GM12878 (cell line): ENCODE data around the gene OR6C76.

DNA sequence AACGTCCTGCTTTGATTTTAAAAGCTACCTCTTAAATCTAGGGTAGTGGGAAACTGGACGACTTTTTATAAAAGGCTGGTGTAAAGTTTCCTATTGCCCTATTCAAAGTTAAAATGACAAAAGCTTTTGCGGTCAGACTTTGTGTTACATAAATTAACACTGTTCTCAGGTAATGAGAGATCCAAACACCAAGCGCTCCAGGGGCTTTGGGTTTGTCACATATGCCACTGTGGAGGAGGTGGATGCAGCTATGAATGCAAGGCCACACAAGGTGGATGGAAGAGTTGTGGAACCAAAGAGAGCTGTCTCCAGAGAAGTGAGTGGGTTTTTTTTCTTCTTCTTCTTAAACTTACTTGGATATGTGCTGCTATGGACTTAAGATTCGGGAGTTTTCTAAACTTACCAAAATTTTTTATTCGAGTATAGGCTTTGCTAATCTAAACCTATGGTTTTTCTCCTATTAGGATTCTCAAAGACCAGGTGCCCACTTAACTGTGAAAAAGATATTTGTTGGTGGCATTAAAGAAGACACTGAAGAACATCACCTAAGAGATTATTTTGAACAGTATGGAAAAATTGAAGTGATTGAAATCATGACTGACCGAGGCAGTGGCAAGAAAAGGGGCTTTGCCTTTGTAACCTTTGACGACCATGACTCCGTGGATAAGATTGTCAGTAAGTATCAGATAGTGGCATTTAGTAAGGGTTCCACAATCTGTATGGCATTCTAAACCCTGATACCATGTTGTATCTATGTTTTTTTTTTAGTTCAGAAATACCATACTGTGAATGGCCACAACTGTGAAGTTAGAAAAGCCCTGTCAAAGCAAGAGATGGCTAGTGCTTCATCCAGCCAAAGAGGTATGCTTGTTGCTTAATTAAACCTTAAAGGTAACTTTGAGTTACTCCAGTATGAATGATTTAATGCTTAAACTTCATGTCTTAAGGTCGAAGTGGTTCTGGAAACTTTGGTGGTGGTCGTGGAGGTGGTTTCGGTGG is 1.4 kb downstream of the HNRNPA1 start:
- RAMPAGE, long total RNA = no peak
- RRBS, 2 experiments = no CpG with 5 or more reads among the region's 12 CpGs
CAGE:
- cytosol, long polyA minus RNA = no peak
- cytosol, long polyA plus RNA = no peak
- long polyA plus RNA = no peak
- nucleolus, long total RNA = start-site peak on the plus strand centred at position 154 of the sequence, 9 bp wide, 17 reads
- nucleus, long polyA plus RNA = no peak
- nucleus, long total RNA = no peak

DNA sequence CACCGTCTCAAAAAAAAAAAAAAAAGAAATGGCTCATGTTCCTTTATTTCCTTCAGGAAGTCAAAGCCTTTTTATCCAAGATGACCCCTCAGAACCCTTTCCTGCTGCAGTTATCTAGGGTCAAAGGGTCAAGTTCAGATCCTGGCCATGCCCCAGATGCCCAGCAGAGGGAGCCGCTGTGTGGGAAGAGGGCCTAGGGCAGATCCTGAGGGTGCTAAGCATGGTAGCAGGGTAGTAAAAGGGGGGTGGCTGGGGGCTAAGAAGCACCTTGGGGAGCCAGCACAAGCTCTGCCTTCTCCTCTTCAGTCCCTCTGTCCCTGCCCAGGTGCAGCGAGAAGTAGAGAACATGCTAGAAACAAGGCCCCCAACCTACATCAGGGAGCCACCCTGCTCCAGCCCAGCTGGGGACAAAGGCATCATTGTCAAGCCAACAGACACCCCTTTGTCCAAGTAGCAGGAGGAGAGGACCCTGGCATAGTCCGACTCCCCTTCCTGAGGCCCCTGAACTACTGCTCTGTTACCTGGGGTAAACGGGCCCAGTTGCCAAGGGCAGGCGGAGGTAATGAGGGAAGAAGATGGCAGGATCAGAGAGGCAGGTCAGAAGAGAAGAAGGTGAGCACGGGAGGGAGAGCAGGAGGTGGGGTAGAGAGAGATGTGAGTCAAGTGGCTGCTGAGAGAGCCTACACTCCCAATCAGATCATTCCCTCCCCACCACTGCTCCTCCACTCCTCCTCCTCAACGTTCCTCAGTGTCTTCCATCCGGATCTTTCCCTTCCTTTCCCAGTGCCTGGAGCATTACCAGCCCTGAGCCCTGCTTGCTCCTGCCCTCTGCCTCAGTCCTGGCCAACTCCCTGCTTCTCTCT is 6.4 kb downstream of the NFE2 start:
- RAMPAGE, long total RNA = no peak
- RRBS, 2 experiments = no CpG with 5 or more reads among the region's 9 CpGs
CAGE:
- cytosol, long polyA minus RNA = no peak
- cytosol, long polyA plus RNA = no peak
- long polyA plus RNA = no peak
- nucleolus, long total RNA = no peak
- nucleus, long polyA plus RNA = no peak
- nucleus, long total RNA = no peak

GRCh38 chr12:54337407-54337869 is 12.5 kb downstream of the COPZ1 start:
- RAMPAGE, long total RNA = no peak
- RRBS, 2 experiments = no CpG with 5 or more reads among the region's 2 CpGs
CAGE:
- cytosol, long polyA minus RNA = start-site peak on the plus strand at chr12:54337640-54337649, 33 reads
- cytosol, long polyA plus RNA = no peak
- long polyA plus RNA = no peak
- nucleolus, long total RNA = no peak
- nucleus, long polyA plus RNA = no peak
- nucleus, long total RNA = no peak

DNA sequence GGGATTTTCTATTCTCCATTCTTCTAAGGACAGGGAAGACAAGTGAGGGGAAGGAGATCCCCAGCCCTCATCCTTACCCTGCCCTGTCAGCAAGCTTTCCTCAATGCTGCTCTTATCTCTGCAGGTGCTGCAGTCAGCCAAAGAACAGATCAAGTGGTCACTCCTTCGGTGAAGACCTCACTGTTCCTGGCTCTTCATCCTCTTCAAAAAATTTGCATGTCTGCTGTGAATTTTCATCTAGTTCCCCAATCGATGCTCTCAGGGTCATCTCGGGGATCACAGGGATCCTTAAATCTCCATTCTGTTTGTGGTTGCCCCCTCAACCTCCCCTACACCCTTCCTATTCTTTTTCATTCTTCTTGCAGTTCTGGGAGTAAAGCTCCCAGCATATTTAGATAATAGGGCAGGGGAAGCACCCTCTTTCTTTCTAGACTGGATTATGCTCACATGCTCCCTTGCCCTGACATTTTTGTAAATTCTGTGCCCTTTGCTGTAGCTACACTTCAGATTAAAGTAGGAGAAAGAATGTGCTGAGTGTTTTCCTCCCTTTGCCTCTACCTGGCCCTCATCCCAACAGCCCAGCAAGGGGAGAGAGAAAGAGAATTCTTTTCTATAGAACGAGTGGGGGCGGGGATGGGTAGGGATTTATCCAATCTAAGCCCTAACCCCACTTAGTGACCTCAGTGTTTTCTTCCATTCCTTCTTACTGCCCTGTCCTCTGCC is 13.8 kb downstream of the GPR84 start:
- RAMPAGE, long total RNA = no peak
- RRBS, 2 experiments = no CpG with 5 or more reads among the region's 5 CpGs
CAGE:
- cytosol, long polyA minus RNA = no peak
- cytosol, long polyA plus RNA = no peak
- long polyA plus RNA = no peak
- nucleolus, long total RNA = no peak
- nucleus, long polyA plus RNA = no peak
- nucleus, long total RNA = no peak

- RAMPAGE, long total RNA = no peak
- RRBS, 2 experiments = no CpG with 5 or more reads among the region's 2 CpGs
CAGE:
- cytosol, long polyA minus RNA = no peak
- cytosol, long polyA plus RNA = no peak
- long polyA plus RNA = no peak
- nucleolus, long total RNA = no peak
- nucleus, long polyA plus RNA = no peak
- nucleus, long total RNA = no peak
Observed at GRCh38 chr12:54352671-54353448, 11.4 kb downstream of the GPR84 start.

DNA sequence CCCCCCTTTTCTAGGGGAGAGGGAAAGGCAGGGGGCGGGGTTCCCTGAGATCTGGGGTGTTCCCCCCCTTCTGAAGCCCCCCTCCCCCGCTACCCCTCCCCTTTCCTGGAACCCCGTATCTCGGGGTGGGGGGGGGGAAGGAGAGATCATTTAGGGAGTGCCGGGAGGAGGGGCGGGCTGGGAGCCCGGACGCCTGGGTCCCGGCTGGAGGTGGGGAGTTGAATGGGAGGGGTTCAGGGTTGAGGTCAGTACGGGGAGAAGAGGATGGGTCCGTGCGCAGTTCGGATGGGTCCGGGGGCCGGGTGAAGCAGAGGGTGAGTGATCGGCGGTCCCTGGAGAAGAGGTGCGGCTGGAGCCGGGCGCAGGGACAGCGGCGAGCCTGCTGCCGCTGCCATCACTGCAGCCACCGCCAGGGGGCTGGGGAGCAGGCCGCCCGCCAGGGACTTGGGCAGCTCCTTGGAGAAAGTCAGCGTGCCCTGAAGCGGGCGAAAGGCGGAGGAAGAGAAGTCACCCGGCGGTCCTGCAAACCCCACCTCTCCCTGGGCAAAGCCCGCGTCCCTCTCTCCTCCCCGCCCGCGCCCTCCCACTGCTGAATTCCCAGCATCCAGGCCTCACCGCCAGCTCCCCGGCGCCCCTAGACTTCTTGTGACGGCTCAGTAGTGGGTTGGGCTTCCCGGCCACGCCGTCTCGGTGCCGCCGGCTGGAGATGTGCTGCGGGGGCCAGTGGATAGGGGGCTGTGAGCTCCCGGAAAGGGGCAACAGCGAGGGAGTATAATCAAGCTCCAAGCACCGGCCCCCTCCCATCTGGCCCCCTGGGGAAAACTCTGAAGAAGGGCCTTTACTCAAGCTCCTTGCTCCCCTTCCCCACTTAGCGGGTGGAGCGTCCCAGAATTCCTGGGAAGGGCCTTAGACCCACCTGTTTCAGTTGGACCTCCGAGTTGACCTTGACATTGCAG is 6.0 kb upstream of the GPR84 start:
- RAMPAGE, long total RNA = no peak
- RRBS, 2 experiments = 82 to 83% methylated on average over 12 to 17 of the region's 54 CpGs
CAGE:
- cytosol, long polyA minus RNA = no peak
- cytosol, long polyA plus RNA = no peak
- long polyA plus RNA = no peak
- nucleolus, long total RNA = no peak
- nucleus, long polyA plus RNA = no peak
- nucleus, long total RNA = no peak

- RAMPAGE, long total RNA = no peak
- RRBS, 2 experiments = no CpG with 5 or more reads among the region's 6 CpGs
CAGE:
- cytosol, long polyA minus RNA = no peak
- cytosol, long polyA plus RNA = no peak
- long polyA plus RNA = no peak
- nucleolus, long total RNA = no peak
- nucleus, long polyA plus RNA = no peak
- nucleus, long total RNA = no peak
Observed at GRCh38 chr12:54376391-54377074, 8.0 kb downstream of the ZNF385A start.

DNA sequence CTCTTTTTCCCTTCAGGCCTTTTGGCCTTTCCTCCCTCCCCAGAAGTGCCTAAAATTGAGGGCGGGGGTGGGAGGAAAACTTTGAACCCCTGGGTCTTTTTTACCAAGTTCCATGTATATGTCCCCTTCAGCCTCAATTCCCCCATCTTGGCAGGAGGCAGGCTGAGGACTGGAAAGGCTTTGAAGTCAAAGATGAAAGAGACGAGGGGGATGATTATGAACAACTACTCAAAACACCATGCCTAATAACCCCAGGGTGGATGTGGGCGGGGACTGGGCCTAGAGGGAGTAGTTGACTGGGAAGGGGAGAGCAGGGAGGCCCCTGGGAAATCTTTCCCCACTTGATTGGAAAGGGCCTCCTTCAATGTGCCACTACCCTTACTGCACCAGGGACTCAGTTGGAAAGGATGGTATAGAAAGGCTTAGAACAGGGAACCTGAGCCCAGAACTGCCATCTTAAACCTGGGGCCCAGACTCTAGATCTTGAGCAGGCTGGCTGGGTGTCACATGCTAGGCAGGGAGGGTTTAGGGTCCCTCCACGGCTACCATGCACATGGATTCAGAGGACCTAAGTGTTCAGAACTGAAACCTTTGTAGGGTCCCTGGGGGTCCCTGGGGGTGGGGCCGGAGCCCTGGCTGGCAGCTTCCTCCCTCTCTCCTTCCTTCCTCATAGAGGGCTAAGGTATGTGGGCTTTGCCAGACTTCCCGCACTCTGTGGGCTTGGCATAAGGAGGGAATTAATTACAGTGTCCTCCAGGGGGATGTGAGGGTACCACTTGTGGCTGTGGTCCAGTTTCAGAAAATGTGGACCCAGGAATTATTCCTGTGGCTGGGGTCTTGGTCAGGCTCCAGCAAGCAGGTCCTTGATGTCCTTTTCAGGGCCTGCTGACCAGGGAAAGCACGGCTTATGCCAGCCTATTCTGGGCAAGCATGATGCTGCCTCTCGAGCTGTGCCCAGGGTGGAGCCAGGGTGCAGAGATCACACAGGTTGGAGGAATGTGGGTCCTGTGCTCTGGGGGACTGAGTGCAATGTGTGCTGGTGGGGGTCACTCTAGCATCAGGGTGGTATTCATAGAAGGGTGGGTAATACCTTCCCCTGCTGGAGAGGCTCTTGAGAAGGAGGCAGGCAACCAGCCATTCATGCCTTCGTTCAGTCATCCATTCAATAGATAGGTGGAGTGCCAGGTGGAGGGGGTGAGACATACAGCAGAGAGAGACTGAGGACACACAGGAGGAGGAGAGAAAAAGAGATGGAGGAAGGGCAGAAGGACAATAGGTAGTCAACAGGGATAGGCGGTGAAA is 4.6 kb upstream of the ZNF385A start:
- RAMPAGE, long total RNA = no peak
- RRBS, 2 experiments = no CpG with 5 or more reads among the region's 10 CpGs
CAGE:
- cytosol, long polyA minus RNA = no peak
- cytosol, long polyA plus RNA = no peak
- long polyA plus RNA = no peak
- nucleolus, long total RNA = no peak
- nucleus, long polyA plus RNA = no peak
- nucleus, long total RNA = no peak

DNA sequence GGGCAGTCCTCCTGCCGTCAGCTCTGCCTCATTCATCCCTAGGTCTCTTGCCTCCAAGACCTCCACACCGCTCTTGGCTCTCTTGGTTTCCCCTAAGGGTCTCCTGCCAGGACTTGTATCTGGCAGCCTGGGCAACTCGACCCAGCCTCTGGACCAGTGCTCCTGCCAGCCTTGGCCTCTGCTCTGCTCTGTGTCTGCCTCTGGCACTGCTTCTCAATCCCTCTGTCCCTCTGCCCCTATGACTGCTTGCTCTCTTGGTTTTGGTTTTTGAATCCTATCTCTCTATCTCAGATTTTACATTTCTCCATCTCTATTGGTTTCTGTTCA is 6.3 kb downstream of the ITGA5 start:
- RAMPAGE, long total RNA = no peak
- RRBS, 2 experiments = no CpG with 5 or more reads among the region's 3 CpGs
CAGE:
- cytosol, long polyA minus RNA = no peak
- cytosol, long polyA plus RNA = no peak
- long polyA plus RNA = no peak
- nucleolus, long total RNA = no peak
- nucleus, long polyA plus RNA = no peak
- nucleus, long total RNA = no peak

- RAMPAGE, long total RNA = no peak
- RRBS, 2 experiments = no CpG with 5 or more reads among the region's 8 CpGs
CAGE:
- cytosol, long polyA minus RNA = no peak
- cytosol, long polyA plus RNA = no peak
- long polyA plus RNA = no peak
- nucleolus, long total RNA = no peak
- nucleus, long polyA plus RNA = no peak
- nucleus, long total RNA = no peak
Observed at GRCh38 chr12:54420446-54421785, 1.9 kb upstream of the ITGA5 start.

GRCh38 chr12:54423217-54423683 is 4.2 kb upstream of the ITGA5 start:
- RAMPAGE, long total RNA = no peak
- RRBS, 2 experiments = no CpG with 5 or more reads among the region's 7 CpGs
CAGE:
- cytosol, long polyA minus RNA = no peak
- cytosol, long polyA plus RNA = no peak
- long polyA plus RNA = no peak
- nucleolus, long total RNA = no peak
- nucleus, long polyA plus RNA = no peak
- nucleus, long total RNA = no peak

DNA sequence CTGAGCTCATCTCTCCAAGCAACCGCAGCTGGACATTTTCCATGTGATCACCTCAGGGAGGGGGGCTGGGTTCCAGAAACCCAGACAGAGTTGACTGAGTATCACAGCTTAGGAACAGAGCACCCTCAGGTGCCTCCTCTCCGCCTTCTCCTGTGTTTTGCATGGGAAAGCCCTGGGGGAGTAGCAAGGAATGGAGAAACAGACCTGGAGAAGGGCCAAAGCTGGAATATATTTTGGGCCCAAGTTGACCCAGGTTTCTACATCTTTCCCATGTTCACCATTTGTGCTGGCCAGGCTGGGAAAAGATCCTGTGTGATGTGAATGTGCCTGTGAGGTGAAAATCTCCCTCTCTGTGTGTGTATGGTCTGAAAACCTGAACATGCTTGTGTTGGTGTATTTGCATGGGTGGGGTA is 8.2 kb upstream of the ITGA5 start:
- RAMPAGE, long total RNA = no peak
- RRBS, 2 experiments = no CpG with 5 or more reads among the region's 2 CpGs
CAGE:
- cytosol, long polyA minus RNA = no peak
- cytosol, long polyA plus RNA = no peak
- long polyA plus RNA = no peak
- nucleolus, long total RNA = no peak
- nucleus, long polyA plus RNA = no peak
- nucleus, long total RNA = no peak

DNA sequence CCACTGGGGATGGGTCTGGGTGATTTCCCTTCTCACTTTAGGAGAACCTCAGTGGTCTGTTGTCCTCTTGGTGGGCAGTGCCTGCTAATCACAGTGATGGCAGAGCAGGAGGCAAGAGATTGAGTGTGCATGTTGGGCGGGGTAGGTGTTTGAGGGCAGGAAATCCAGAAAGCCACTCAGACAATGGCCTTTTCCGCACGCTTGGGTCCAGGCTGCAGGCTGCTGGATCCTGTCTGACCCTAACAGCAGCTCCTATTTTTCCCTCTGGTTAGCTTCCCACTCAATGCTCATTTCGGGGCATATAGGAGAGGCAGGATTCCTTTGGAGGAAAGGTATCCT is 13.8 kb upstream of the ITGA5 start:
- RAMPAGE, long total RNA = no peak
- RRBS, 2 experiments = no CpG with 5 or more reads among the region's 4 CpGs
CAGE:
- cytosol, long polyA minus RNA = no peak
- cytosol, long polyA plus RNA = no peak
- long polyA plus RNA = no peak
- nucleolus, long total RNA = no peak
- nucleus, long polyA plus RNA = no peak
- nucleus, long total RNA = no peak

DNA sequence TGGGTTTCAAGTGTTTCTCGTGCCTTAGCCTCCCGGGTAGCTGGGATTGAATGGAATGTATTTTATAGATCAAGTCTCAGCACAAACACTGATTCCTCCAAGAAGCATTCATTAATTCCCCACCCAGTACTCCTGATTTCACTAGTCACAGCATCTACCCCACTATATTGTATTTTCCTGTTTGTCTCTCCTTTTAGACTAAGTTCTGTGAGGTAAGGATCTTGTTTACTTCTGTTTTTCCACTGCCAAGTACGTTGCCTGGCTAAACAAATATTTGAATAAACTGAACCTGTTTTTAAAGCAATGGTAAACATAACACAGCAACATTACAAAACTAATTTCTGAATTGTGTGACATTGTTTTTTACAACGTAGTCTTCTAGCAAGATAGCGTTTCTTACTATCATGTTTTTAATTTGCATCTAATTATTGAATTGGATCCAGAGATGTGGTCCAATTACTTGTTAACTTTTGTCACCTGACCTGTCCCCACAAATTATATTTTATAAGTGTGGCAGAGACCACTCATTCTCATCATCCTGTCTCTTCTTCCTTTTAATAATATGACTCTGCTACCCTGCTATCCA is 16.5 kb upstream of the ITGA5 start:
- RAMPAGE, long total RNA = no peak
- RRBS, 2 experiments = no CpG with 5 or more reads among the region's 5 CpGs
CAGE:
- cytosol, long polyA minus RNA = no peak
- cytosol, long polyA plus RNA = no peak
- long polyA plus RNA = no peak
- nucleolus, long total RNA = no peak
- nucleus, long polyA plus RNA = no peak
- nucleus, long total RNA = no peak

- RAMPAGE, long total RNA = no peak
- RRBS, 2 experiments = no CpG with 5 or more reads among the region's 5 CpGs
CAGE:
- cytosol, long polyA minus RNA = no peak
- cytosol, long polyA plus RNA = no peak
- long polyA plus RNA = no peak
- nucleolus, long total RNA = no peak
- nucleus, long polyA plus RNA = no peak
- nucleus, long total RNA = no peak
Observed at GRCh38 chr12:54563005-54563398, 13.6 kb downstream of the PDE1B start.

- RAMPAGE, long total RNA = no peak
- RRBS, 2 experiments = no CpG with 5 or more reads among the region's 4 CpGs
CAGE:
- cytosol, long polyA minus RNA = no peak
- cytosol, long polyA plus RNA = no peak
- long polyA plus RNA = no peak
- nucleolus, long total RNA = no peak
- nucleus, long polyA plus RNA = no peak
- nucleus, long total RNA = no peak
Observed at GRCh38 chr12:54935171-54935771, 49.3 kb downstream of the TESPA1 start.

- RAMPAGE, long total RNA = no peak
- RRBS, 2 experiments = no CpG with 5 or more reads among the region's 4 CpGs
CAGE:
- cytosol, long polyA minus RNA = no peak
- cytosol, long polyA plus RNA = no peak
- long polyA plus RNA = no peak
- nucleolus, long total RNA = no peak
- nucleus, long polyA plus RNA = no peak
- nucleus, long total RNA = no peak
Observed at GRCh38 chr12:55425838-55426484, at the start of gene OR6C76. Gene OR6C76 (plus strand): TSS chr12:55426254.

GRCh38 chr12:55658268-55658992 is 21.7 kb downstream of the OR10P1 start:
- RAMPAGE, long total RNA = no peak
- RRBS, 2 experiments = no CpG with 5 or more reads among the region's 4 CpGs
CAGE:
- cytosol, long polyA minus RNA = no peak
- cytosol, long polyA plus RNA = no peak
- long polyA plus RNA = no peak
- nucleolus, long total RNA = no peak
- nucleus, long polyA plus RNA = no peak
- nucleus, long total RNA = no peak

- RAMPAGE, long total RNA = no peak
- RRBS, 2 experiments = no CpG with 5 or more reads among the region's 2 CpGs
CAGE:
- cytosol, long polyA minus RNA = no peak
- cytosol, long polyA plus RNA = no peak
- long polyA plus RNA = no peak
- nucleolus, long total RNA = no peak
- nucleus, long polyA plus RNA = no peak
- nucleus, long total RNA = no peak
Observed at GRCh38 chr12:55673530-55674120, 7.9 kb upstream of the METTL7B start.